ENCODE data around the gene MYBL2.

- PRO-cap = no peak
- RRBS, 2 experiments = no CpG with 5 or more reads among the region's 3 CpGs
These were observed 4.1 kb downstream of the SRSF6 start for GRCh38 chr20:43461564-43462373.

DNA sequence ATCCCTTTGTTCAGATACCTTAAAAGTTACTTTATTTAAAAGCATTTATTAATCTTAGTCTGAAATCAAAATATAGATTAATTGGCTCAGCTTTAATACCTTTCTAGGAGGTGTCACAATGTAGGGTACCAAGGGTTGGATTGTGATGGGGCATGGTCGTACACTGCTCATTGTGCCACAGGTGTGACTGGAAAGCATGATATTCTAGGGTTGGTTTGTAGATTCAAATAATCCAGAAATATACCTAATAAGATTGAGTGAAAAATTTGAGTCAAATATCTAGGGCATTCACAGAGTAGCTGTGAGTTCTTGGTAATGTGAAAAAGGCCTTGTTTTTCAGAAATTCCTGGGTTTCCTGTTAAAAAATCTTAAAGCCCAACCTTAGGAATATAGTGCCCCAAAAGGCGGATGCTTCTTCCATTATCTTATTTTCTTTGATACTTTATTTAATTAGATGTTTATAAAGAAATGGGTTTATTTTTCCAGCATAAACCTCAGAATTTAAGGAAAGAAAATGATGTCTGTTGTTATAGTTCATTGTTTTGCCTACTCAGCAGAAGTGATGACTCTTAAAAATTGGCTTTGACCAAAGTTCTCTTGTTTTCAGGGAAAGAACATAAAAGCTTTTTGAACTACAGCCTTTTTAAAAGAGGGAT lies 4.8 kb downstream of the SRSF6 start:
- PRO-cap = no peak
- RRBS, 2 experiments = no CpG with 5 or more reads among the region's 2 CpGs

DNA sequence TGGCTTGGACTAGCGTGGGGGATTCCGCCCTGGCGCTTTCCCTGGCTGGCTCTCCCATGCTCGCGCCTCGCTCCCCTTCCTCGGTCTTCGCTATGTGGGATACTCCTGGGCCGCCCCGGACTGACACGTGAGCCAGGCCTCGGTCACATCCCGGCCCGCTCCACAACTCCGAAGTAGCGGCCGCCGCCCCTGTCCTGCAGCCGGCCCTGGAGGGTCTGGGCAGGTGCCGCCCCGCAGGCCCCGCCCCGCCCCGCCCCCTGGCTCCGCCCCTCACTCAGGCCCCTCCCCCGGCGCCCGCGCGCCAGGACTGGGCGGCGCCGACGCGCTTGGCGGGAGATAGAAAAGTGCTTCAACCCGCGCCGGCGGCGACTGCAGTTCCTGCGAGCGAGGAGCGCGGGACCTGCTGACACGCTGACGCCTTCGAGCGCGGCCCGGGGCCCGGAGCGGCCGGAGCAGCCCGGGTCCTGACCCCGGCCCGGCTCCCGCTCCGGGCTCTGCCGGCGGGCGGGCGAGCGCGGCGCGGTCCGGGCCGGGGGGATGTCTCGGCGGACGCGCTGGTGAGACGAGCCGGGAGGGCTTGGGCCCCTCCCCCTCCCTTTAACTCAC lies at the start of gene MYBL2:
TSS of gene MYBL2 (plus strand) at position 368 of the 606 bp plus-strand sequence.
- PRO-cap = bidirectional peak, plus-strand start at position 368 of the sequence, minus-strand start at position 217 of the sequence
- RRBS, 2 experiments = 1 to 3% methylated on average over 34 to 40 of the region's 75 CpGs

DNA sequence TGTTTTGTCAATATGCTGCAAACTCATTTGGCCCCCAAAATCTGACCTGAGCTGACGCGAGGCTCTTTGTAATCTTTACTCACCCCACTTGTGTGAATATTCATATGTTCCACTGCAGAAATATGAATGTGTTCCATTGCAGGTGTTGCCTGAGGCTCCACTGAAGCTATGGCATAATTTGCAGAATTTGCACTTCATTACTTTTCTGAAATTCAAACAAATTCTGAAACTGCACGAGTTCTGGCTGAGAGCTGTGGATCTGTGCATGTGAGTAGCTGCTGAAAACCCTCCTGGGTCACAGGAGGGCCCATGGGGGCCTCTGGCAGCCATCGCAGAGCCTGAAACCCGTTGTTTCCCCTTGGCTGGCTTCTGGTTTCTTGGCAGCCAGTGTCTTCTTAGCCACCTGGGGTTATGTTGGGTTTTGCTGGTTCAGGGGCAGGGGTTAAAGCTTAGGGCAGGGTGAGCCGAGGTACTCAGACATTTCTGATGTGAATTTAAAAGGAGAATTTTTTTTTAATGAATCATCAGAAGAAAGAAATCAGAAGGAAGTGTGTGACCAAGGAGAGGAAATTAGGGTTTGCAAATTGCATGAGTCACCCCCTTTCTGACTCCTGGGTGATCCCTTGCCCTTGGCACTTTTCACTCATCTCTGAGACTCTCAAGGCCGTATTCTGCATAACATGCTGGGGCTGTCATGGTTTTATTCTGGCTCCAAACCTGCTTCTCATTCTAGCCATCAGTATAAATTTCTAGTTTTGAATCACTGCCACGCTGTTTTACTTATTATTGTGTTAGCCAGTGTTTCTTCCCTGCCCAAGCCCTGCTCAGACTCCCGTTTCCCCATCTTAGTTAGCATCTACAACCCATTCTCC lies 40.6 kb downstream of the TOX2 start:
- PRO-cap = no peak
- RRBS, 2 experiments = no CpG with 5 or more reads among the region's 9 CpGs

DNA sequence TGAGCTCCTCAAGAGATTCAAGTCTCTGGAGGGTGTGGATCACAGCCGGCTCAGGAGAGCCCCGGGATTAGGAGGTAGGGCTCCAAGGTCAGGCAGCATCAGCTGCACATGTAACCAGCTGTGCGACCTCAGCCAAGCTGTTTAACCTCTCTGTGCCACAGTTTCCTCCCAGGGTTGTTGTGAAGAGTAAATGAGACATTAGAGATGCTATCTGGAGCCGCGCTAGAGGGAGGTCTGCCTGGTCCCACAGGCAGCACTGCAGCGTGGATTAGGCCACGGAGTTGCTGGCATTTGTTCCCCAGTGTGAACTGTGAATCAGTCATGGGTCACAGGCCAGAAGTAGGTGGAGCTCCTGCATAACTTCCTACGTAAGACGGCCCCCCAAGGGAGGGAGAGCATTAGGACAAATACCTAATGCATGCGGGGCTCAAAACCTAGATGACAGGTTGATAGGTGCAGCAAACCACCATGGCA lies 105.3 kb downstream of the TOX2 start:
- PRO-cap = no peak
- RRBS, 2 experiments = no CpG with 5 or more reads among the region's 10 CpGs

DNA sequence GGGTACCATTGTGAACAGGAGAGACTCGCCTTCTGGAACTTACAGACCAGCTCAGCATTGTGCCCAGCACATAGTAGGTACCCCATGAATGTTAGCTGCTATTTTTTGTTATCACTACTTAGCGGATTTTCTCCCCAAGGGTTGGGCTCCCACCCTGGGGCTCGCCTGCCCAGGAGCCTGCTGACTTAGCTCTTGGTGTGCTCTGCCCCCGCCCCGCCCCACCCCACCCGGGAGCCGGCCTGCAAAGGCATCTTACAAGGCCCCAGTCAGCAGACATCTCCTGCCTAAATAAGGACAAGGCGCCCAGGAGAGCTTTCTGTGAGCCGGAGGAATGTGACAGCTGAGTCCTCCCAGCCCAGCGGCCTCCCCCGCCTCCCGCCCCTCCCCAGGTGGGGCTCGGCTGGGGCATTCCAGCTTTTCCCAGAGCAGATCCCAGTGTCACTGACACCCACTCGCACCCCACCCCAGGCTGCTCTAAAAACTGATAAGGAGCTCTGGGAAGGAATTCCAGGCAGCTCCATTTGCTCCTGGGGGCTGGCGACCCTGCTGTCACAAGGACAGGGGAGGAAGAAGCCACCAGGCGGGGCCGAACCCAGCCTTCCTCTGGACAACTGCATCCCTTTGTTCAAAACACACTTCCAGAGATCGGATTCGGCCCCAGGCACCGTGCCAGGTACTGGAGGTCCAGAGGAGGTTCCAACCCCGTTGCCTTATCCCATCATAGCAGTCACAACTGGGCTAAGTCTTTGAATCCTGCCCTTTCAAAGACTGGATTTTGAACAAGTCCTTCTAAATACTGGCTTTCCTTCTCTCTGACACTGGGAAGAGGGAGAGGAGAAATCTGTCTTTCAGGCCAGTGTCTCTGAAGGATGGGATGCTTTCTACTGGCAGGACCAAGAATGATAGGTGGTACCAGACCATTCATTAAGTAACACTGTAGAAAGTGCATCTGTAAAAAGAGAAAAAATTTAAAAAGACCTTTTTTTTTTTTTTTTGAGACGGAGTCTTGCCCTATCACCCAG lies 49.6 kb downstream of the JPH2 start:
- PRO-cap = no peak
- RRBS, 2 experiments = 0 to 10% methylated on average over 1 to 3 of the region's 22 CpGs

DNA sequence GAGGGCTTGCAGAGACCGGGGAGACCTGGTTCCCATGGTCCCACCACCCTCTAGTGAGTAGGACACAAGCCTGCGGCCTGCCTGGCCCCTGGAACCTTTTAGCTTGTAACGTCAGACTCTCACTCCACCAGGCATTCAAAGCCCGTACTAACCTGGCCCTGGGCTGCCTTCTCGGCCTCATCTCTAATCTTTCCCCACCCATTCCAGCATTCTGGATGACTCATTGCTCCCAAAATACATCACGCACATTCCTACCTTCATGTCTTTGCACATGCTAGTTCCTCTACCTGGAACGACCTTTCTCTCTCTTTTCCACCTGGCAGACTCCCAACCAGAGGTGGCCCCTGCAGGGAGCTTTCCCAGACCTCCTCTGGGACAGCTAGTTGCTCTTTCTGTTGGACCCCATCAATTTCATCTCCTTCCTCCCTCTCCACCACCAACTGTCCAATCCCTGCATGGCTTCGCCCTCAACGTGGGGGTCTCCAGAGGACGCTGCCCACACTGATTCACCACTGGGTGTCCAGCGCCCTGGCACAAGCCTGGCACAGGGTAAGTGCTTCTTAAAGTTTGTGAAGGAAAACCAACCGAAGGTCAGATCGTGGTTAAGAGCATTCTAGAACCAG lies 35.3 kb downstream of the JPH2 start:
- PRO-cap = unidirectional peak, minus-strand start at position 149 of the sequence
- RRBS, 2 experiments = no CpG with 5 or more reads among the region's 13 CpGs

DNA sequence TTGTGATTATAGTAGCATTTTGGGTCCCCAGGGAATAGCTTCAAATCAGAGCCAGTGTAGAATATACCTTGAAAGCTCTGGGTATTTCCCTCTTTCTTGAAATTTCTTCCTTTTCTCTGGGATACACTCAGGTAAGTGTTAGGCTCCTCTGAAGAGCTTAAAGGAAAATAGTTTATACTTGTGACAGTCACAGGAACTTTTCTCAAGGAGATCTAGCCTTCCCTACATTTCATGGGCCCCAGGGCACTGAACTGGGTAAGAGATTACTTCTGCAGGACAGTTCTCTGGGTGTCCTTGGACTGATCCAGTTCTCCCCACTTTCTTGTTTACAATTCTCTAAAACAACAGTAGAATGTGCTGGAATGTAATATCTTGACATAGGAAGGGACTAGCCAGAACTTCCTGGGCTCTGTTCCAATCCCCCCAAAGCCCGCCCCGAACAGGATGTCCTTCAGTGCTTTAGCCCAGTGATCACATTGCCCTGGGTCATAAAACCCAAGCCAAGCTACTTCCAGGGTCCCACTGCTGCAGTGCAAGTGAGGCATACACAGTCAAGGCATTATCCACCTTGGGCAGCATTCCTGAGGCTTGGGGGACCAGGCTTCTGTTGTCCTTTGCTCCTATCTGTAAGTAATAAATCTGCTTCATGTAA lies 23.8 kb downstream of the FITM2 start:
- PRO-cap = no peak
- RRBS, 2 experiments = no CpG with 5 or more reads among the region's 2 CpGs

DNA sequence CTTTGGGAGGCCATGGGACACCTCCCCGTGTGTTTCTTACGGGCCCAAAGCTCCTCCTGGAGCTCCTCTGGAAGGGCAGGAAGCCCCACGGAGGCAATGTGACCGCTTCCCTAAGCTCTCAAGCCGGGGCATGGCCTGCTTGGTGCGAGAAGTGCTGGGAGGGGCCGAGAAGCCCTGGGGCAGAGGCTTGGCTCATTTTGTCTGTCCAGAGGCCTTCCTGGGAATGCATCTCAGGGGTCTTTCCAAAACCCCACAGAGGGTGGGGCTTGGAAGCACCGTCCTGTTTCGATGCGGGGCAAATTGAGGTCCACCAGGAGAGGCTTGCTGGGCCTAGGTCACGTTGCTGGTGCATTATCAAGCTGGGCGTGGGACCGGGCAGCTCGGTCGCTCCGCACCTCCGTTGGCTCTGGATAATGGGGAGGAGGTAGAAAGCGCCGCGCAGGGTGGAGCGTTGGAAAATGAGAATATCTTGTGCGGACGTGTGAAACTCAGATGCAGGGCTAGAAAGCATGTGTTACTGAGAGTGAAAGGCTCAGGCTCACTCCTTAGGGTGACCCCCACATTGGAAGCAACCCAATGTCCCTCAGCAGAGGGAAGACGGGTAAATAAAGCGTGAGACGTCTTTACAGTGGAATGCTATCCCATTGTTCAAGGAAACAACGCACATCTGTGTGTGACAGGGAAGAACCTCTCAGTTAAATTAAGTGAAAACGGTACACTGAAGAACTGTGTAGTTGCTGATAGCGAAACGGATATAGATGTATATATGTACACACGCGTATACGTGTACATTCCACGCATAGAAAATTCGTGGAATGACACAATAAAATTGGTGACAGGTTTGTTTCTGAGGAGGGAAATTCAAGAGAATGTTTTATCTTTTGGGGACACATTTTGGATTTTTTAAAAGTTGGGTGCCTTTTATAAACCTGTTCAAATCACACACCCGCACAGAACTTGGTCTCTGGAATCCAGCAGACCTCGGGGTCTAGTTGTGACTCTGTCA lies 704 bp downstream of the HNF4A start:
- PRO-cap = no peak
- RRBS, 2 experiments = no CpG with 5 or more reads among the region's 37 CpGs

DNA sequence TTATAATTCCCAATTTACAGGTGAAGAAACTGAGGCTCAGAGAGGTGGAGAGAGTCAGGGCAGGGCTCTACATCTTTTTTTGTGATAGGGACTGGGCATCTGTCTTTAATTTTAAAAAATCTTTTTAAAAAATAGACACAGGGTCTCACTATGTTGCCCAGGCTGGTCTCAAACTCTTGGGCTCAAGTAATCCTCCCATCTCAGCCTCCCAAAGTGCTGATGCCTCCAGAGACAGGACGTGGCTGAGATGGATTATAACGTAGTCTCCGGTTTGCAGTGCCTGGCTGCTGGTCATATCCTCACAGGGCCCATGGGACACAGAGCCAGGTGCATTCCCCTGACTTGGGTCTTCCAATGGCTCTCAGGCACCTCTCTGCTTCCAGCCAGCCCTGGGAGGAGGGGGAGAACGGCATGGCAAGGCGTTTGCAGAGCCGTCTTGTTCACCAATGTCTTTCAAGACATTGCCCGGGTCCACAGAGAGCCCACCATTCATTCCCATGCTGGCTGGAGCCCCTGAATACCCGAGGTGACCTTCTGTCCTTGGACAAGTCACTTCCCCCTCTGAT lies 38.4 kb downstream of the HNF4A start:
- PRO-cap = no peak
- RRBS, 2 experiments = no CpG with 5 or more reads among the region's 8 CpGs

DNA sequence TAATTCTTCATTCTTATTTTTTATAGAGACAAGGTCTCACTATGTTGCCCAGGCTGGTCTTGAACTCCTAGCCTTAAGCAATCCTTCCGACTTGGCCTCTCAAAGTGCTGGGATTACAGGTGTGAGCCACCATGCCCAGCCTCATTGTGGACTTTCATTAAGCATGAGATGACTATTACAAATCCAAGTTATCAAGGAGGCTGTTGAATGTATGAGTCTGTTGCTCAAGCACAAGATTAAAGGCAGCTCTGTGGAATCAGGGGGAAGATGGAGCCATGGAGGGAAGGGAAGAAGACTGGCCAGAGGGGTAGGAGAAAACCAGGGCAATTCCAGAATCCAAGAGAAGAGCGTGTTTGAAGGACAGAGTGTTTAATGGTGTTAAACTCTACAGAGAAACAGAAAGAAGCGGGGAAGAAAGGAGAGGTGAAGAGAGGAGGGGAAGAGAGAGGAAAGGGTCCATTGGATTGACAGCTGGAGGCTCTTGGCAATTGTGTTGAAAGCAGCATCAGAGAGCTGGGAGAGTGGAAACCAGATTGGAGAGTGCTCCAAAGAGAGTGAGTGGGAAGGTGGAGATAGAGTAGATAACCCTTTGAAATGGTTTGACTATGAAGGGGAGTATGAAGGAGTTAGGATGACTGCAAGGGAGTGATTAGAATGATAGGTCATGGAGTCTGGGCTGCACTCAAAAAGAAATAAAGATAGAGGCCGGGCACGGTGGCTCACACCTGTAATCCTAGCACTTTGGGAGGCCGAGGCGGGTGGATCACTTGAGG lies 49.7 kb upstream of the TTPAL start:
- PRO-cap = no peak
- RRBS, 2 experiments = no CpG with 5 or more reads among the region's 7 CpGs

DNA sequence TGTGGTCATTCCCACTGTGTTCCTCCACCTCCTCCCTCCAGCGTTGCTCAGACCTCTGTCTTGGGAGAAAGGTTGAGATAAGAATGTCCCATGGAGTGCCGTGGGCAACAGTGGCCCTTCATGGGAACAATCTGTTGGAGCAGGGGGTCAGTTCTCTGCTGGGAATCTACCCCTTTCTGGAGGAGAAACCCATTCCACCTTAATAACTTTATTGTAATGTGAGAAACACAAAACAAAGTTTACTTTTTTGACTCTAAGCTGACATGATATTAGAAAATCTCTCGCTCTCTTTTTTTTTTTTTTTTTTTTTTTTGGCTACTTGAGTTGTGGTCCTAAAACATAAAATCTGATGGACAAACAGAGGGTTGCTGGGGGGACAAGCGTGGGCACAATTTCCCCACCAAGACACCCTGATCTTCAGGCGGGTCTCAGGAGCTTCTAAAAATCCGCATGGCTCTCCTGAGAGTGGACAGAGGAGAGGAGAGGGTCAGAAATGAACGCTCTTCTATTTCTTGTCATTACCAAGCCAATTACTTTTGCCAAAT lies 43.5 kb upstream of the TTPAL start:
- PRO-cap = no peak
- RRBS, 2 experiments = no CpG with 5 or more reads among the region's 7 CpGs

- PRO-cap = no peak
- RRBS, 2 experiments = no CpG with 5 or more reads among the region's 17 CpGs
These were observed 39.2 kb upstream of the TTPAL start for GRCh38 chr20:44436348-44437035.

- PRO-cap = no peak
- RRBS, 2 experiments = no CpG with 5 or more reads among the region's 7 CpGs
These were observed 14.7 kb upstream of the TTPAL start for GRCh38 chr20:44460792-44461572.

DNA sequence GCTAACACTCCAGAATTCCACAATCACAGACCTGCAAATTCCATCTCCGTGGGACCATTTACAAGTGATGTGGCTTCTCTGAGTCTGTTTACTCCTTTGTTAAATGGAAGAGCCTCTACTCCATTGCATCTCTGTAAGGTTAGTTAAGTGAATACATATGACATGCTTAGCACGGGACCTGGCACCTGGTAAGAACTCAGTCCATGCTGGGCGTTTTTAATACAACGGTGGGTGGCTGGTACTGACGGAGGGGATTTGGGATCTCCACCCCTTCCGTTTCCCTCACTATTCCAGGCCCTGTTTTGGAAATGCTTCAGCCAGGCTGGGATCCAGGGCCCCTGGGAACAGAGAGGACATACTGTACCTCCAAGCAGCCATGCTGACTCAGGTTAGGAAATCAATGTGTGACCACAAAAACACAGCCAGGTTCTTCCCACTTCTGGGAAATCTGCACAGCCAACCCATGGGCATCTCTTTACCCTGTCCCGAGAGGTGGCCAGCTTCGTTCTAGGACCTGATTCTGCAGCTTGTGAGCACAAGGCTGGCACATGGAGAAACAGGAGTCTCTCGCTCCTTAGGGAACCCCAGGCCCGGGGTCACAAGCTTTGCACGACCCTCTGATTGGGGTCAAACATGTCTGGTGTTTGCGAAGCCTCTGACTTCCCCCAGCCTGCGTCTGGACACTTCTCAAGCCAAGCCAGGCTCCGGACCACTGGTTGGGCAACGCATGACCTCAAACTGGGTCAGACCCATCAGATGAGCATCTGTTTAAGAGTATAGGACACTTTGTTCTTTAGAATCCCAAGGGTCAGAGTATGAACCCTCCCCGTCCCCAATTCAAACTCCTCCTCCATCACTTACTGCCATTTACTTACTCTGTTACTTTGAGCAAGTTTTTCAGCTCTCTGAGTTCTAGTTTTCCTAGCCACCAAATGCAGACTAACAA lies 8.3 kb upstream of the TTPAL start:
- PRO-cap = no peak
- RRBS, 2 experiments = 61% methylated on average over 4 of the region's 16 CpGs; no CpG with 5 or more reads in 1 of the 2 experiments

DNA sequence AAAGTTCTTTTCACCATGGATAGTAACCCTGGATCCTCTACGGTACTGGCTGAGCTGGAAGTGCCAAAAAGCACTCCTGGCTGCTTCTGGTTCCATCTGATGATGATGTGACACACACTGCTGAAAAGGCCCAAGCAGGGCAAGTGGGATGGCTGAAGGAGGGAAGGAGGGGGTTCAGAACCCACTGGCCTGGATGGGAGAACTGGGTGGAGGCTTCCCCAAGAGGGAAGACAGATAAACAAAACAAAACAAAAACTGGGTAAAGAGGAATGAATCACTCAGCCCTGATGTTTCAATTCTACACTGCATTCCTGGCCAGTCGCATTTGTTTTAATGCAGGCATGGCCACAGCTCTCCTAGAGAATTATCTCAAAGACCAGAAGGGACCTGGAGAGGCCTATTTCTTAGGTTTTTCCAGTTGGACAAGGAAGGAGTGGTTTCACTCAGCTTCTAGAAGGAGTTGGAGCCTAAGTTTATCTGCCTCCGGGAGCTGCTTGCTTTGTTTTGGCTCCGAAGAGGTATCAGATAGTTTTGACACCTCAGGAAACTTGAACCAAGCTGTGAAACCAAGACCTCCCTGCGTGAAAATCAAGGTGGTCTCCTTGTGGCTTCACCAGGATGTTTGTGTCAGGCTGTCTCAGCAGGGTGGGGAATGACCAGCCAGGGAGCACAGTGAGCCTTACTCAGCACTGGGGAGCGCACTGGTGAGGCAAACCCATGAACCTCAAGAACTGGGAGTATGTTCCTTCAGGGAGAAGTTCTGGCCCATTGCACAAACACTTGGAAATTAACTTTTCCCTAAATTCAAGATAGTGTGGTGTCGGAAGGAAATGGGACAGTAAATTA lies 16.1 kb downstream of the TTPAL start:
- PRO-cap = no peak
- RRBS, 2 experiments = no CpG with 5 or more reads among the region's 7 CpGs

GRCh38 chr20:44509079-44509337 lies 12.9 kb downstream of the SERINC3 start:
- PRO-cap = no peak
- RRBS, 2 experiments = no CpG with 5 or more reads among the region's 1 CpG

- PRO-cap = no peak
- RRBS, 2 experiments = no CpG with 5 or more reads among the region's 1 CpG
These were observed 14.4 kb upstream of the SERINC3 start for GRCh38 chr20:44536351-44536639.

GRCh38 chr20:44572492-44573416 lies 9.6 kb upstream of the PKIG start:
- PRO-cap = no peak
- RRBS, 2 experiments = no CpG with 5 or more reads among the region's 4 CpGs

GRCh38 chr20:44610695-44610973 lies 28.3 kb downstream of the PKIG start:
- PRO-cap = no peak

Measured in astrocyte (in vitro differentiated cells and primary cell).